Brain (tissue), 1 donor: ENCODE data around the genes IL31, ZCCHC8 and HCAR1.

- RRBS = no CpG with 5 or more reads among the region's 10 CpGs
Measured at GRCh38 chr12:122072057-122072887, 6.3 kb upstream of the MLXIP start.

DNA sequence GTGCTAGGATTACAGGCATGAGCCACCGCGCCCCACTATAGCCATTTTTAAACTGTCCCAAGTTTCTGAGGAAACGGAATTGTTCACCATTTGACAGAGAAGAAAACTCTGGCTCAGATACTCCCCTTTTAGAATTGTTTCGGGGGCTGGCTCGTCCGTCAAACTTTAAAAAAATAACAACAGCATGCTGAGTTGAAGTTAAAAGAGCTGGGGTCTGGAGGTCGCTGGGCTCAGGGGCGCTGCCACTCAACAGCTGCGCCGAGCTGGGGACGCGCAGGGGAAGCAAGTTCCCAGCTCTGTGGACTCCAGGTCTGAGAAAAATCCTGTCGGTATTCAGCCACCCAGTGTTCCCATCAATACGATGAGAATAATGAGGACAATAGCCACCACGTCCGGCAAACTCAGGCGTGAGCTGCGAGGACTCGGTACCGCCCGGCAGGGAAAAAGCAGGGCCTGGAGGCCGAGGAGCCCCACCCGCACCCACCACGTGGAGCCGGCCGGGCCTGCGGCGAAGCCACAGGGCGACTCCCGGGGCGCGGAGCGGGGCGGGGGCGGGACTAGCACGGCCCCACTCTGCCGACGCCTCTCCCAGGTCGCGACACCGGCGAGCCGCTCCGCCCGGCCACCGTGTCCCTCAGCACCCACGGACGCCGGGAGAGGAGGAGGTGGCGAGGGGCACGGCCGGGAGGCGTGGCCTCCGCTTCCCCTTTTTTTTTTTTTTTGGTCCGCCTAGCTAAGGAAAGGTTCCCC, 482 bp upstream of the MLXIP start:
- RRBS = 2% methylated on average over 25 of the region's 55 CpGs

GRCh38 chr12:122135101-122135862, 38.7 kb downstream of the IL31 start:
- RRBS = 98% methylated on average over 8 of the region's 25 CpGs

- RRBS = no CpG with 5 or more reads among the region's 13 CpGs
Measured at GRCh38 chr12:122143590-122144615, 30.1 kb downstream of the IL31 start.

DNA sequence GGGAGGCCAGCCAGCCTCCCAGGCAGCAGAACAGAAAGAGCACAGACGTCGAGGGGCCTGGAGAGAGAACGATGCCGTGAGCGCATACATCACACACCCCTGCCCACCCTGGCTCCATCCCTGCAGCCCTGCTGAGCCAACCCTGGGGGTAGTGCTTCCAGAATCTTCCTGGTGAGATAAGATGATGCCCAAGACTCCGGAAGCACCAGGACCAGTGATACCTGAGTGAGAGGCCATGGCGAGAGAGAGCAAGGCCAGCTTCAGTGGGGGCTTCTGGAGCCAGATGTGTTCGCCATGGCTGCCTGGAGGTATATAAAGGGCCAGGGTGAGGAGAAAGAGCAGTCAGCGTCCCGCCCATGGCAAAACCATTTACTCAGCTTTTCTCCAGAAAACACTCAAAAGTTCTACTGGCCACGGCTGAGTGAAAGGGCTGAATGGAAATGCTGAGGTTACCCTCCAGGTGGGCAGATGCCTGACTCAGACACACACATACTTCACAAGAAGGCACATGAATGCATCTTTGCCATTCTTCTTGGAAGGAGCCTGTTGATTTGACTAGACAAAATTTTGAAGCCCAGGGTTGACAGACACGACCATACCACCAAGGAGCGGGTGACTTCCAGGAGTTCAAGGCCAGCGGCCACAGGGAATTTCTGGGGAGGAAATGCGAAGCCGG, at the start of gene IL31:
IL31 (minus strand) TSS at position 286 of the 676 bp plus-strand sequence.
- RRBS = no CpG with 5 or more reads among the region's 16 CpGs

DNA sequence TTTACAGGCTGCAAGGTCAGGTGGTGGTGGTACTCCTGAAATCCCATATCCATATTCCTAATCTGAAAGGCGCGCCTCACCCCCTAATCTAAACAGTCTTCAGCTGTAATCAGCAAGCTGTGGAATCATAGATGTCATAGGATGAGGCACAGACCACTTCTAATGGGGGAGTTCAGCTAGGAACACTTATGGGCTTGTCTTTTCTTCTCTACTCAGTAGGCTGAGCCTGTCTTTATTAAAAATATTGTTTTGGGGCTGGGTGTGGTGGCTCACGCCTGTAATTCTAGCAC, 1.3 kb upstream of the CLIP1 start:
- RRBS = no CpG with 5 or more reads among the region's 3 CpGs

DNA sequence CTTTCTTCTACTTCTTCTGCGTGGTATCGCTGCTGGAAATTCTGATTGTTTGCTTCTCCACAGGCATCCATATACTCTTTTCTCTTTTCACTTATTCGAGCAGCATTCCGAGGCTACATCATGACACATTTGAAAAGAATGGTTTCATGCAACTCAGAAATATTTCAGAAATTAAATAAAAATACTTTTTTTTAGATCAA, 18.9 kb downstream of the ZCCHC8 start:
- RRBS = no CpG with 5 or more reads among the region's 4 CpGs

- RRBS = 2% methylated on average over 19 of the region's 82 CpGs
Measured at GRCh38 chr12:122500019-122501031, at the start of gene ZCCHC8. Gene ZCCHC8 (minus strand): TSS chr12:122500932.

GRCh38 chr12:122730274-122731471, at the start of gene HCAR1:
Gene HCAR1 (minus strand): TSS chr12:122730844.
- RRBS = no CpG with 5 or more reads among the region's 39 CpGs

DNA sequence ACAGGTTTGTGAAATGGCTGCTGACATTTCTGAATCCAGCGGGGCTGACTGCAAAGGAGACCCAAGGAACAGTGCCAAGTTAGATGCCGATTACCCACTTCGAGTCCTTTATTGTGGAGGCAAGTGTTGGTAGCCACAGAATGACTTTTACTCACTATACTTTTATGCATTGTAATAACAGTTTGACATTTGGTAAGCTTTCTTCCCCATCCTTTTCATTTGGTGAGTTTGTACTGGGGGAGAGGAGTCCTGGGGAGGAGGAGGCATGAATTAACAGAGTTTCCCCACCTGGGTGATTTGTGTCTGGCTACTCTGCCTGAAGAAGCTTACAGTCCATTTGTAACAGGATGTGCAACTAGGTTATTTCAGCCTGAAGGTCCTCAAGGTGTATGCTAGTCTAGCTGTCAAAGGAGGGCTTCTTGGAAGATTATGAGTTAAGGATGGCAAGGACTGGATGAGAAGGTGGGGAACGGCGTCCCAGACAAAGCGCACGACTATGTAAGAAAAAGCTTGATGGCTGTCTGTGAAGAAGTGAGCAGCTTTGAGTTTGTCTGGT, 1.1 kb downstream of the DENR start:
- RRBS = no CpG with 5 or more reads among the region's 7 CpGs

- RRBS = 0% methylated on average over 3 of the region's 22 CpGs
Measured at GRCh38 chr12:122834381-122835118, 707 bp upstream of the HIP1R start.

GRCh38 chr12:122836582-122837422, 1.5 kb downstream of the HIP1R start:
- RRBS = no CpG with 5 or more reads among the region's 17 CpGs

GRCh38 chr12:122837492-122838399, 2.5 kb downstream of the HIP1R start:
- RRBS = no CpG with 5 or more reads among the region's 16 CpGs

DNA sequence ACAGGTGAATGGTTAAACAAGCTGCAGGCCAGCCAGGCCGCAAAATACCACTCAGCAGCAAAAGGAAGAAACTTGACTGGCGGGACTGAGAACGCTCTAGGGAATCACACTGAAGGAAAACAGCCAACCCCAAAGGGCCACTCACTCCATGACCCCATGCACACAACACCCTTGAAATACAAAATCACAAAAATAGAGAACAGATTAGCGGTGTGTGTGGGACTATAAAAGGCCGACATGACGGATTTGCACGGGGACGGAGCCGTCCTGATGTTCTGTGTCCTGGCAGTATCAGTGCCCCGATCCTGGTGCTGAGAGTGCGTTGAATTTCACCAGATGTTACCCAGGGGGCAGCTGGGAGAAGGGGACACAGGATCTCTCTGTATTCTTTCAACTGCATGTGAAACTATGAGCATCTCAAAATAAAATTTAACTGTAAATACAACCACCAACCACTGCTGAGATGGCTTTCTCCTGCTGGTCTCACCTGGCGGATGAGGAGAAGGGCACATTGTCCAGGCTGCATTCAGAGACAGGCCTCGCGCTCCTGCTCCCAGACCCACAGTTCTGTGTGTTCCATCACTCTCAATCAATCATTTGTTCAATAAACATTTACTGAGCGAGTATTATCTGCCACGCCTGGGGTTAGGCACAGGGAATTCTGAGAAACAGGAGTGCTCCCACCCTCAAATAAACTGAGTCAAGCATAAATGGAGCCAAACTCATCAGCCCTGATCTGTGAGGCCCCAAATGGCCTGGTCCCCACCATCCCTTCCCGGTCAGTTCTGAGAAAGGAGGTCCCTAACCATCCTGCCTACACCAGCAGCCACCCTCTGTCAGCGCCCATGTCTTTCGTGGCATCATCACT, 22.8 kb downstream of the VPS37B start:
- RRBS = no CpG with 5 or more reads among the region's 19 CpGs

DNA sequence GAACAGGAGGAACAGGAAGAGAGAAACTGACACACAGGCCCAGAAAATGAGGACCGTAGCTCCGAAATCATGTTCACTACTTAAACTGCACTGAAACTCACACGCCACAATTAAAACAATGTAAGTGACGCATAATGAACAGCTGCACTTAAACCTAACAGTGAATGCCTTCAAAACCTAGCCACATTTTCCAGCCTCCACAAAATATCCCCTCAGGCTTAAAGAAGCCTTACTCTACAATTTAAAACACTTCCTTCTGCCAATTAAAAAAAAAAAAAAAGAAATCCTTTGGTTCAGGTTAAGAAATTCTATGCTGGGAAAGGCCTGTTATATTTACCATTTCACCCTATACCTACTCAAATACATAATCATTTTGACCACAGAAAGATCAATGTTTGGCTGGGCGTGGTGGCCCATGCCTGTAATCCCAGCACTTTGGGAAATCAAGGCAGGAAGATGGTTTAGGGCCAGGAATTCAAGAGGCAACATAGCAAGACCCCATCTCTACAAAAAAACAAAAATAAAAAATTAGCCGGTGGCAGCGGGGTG, 3.6 kb downstream of the VPS37B start:
- RRBS = no CpG with 5 or more reads among the region's 7 CpGs

DNA sequence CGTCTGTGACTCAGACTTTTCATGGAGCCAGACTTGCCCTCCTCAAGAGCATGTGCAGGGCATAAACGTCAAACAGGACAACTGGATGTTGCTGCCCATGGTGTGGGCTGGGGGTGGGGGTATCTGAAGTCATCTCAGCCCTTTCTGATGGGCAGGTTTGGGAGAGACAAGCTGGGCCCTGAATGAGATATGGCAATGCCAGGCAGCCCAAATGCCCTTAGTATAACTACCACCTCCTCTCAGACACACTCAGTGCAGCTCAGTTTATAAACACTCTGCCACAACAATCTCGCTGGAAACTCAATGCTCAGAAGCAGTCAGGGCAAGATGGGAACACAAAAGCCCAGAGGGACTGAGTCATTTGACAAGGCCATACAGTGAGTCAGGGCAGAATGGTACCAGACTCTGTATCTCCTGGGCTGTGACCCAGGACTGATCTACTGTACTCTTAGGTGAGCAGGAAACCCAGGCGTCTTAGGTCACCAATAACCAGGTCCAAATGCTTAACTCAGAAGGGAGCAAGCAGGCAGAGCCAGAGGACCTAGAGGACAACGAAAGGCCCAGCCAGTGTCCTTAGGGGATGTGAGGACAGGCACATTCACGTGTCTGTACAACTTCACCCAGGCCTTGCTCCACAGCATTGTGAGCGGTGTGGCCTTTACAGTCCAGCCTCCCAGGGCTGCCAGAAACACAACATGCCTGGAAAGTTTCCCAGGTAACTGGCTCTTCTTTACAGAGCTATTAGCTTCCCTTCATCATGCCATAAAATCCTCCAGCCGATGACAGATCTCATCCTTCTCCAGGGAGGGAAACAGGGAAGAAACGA, 69.8 kb downstream of the ARL6IP4 start:
- RRBS = no CpG with 5 or more reads among the region's 9 CpGs

GRCh38 chr12:123118462-123119166, 32.3 kb downstream of the PITPNM2 start:
- RRBS = no CpG with 5 or more reads among the region's 14 CpGs

DNA sequence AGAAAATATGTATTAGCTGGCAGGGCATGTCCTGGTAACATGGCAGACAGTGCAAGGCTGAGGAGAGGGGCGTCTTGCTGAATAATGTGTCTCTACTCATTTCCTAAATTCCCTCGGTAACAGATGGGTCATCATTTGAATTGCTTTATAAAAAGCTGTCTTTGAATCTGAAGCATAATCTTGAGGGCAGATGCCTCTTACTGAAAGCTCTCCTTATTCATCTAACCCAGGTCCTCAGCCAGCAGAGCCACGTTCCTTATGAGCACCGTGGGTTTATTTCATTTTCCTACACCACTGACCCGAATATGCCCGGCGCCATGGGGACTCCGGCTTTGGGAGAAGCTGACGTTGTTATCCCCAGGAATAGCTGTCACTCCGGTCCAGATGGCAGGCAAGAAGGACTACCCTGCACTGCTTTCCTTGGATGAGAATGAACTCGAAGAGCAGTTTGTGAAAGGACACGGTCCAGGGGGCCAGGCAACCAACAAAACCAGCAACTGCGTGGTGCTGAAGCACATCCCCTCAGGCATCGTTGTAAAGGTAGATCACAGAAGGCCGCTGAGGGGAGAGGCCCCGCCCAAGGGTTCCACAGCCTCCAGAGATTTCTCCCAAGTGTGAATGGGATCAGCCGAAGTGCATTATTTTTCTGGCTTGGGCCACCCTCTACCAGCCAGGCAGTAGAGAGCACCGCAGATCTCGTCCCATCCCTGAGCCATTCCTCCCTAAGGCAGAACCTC, 18.1 kb downstream of the CDK2AP1 start:
- RRBS = 26% methylated on average over 3 of the region's 19 CpGs

- RRBS = no CpG with 5 or more reads among the region's 4 CpGs
Measured at GRCh38 chr12:123325962-123326548, 38.6 kb downstream of the SBNO1 start.

DNA sequence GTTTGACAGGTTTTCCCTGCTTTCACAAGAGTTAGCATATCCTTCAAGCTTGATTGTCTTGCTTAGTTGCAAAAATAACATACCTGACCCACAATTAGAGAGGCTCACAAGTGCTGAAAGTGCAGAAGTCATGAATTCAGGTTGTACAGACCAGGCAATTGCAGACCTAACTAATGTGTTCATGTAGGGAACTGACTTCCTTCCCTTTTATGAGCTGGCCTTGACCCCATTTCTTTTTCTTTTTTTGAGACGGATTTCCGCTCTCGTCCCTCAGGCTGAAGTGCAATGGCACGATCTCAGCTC, 7.0 kb downstream of the KMT5A start:
- RRBS = no CpG with 5 or more reads among the region's 4 CpGs